Aorta (tissue), 1 donor: ENCODE data around the genes ESRRB and LRRC74A.

DNA sequence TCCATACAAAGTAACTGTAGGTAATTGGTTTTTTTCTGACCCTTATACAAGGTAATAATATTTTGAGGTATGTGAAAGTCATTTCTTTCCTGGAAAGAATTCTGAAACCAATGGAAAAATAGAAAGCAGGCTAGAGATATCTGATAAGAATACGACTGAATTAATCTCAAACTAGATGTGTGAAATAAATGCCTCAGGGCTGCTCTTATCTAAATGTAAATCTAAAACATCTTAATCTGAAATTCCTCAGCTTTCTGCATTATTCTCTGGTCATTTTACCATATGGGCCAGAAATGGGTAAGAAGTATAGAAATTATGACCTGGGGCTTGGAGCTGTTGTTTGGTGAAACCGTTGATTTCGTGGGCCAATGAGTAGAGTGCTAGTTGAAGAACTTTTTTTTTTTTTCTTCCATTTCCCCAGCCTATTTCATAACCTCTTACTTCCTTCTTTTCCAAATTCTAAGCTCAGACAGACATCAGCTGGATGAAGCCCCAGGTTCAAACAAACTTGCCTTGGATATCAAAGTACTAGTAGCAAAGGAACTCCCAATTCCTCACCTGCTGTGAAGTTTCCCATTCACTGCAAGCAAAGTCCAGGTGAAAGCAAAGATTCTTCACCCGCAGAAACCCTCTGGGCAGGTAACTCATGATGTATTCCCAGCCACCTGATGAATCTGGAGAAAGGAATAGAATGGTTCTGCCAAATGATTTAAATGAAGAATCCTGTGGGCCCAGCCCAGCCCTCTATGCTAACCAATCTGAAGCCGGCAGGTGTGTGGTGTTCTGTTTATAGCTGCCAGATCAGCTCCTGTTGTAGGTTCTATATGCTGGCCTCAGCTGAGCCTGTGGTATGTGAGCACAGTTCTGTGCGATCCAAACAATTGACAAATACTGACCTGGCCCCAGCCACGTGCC lies 9.7 kb upstream of the FOS start:
- PRO-cap: no peak

GRCh38 chr14:75279235-75279761 lies 670 bp downstream of the FOS start:
- PRO-cap: bidirectional peak, plus-strand start at chr14:75279442, minus-strand start at chr14:75279381; bidirectional peak, plus-strand start at chr14:75279649, minus-strand start at chr14:75279545

GRCh38 chr14:75292350-75292687 lies 13.7 kb downstream of the FOS start:
- PRO-cap: no peak

DNA sequence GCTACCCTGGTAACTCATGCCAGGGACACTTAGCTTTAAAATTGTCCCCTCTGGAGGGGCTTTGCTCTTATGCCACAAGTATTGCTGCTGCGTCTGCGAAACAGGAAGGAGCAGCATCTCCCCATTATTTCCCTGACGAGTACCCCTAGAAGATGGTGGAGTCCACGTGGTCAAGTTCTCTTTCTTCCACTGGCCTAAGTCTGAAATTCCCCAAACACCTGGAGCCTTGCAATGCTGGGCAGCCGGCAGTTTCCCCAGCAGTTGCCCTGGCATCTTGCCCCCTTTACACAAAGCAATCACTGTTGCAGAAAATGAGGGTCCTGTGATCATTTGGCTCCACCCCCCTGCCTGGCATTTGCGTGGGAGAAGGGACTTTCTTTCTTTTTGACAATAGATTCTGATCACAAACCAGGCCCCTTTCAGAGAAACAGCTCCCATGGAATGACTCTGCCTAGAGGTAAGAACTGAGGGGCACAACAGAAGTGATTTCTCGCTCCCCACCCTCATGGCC lies 56.9 kb downstream of the FOS start:
- PRO-cap: no peak

DNA sequence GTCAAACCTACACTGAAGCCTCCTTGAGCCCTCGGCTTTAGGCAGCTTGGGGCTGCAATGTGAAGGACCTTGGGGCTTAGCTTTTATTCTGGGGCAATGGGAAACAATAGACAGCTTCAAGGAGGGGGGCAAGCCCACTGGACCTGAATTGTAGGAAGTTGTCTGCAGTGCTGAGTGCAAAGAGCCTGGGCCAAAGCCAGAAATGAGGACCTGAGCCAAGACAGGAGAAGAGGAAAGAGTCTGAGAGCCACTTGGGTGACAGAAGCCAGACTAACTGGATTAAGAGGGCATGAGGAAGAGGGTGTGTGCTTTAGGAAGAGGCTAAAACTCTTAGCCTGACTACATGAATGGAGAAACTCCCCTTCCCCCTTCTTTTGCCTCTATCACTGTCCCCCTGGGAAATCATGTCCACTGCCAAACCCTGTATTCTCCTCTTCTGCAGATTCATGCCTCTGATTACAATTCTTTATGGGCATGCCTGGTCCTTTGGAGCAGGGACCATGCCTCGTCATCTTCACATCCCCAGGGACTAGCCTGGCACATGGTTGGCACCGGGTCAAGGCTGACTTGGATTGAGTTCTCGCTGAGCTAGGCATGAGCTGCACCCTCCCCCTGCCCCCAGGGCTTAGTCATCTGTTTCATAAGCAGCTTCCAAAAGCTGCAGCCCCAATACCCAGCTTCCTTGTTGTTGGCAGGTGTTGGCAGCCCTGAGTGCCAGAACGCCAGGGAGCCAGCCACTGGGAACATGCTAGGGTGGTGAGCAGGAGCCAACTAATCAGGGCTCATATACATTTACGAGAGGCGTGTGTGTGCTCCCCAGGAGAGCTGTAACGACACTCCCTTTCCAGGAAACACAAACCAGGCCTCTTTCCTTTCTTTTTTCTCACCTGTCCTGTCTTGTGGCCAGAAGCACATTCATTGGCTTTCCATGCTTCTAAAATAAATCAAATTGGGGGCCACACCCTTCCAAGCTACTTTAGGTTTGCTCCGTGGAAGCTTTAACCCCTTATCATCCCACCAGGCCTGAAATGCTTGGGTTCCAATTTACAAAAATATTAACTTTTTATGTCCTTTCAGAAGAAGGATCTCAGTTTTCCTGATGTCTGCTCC lies 27.7 kb upstream of the JDP2 start:
- PRO-cap: unidirectional peak, plus-strand start at position 717 of the sequence

- PRO-cap: no peak
Observed at GRCh38 chr14:75401320-75401892, 26.4 kb upstream of the JDP2 start.

GRCh38 chr14:75429734-75429938 lies 1.8 kb downstream of the JDP2 start:
- PRO-cap: no peak

DNA sequence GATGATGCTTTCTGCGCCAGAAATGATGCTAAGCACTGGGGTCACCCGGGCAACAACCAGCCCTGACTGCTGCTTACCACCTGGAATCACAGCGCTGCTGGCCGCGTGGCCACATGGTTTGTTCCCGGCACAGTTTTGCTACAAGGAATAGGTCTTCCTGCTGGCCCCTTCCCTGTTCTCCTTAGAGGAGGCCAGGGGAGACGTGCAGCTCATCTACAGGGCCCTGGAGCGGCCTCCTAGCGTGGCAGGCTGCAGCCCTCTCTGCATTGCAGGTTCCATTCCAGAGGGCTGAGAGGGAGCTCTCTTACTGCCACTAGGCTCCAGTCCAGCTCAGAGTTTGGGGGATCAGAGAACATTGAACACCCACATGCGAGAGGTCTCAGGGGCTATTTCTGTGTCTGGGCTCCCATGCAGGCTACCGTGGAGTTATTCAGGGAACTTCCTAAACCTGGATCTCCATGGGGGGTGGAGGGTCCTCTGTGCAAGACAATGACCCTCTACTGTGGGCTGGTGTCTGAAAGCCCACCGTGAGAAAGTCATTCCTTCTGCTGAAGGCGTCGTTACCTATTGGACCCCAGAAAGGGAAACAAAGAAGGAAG lies 7.2 kb downstream of the JDP2 start:
- PRO-cap: no peak

DNA sequence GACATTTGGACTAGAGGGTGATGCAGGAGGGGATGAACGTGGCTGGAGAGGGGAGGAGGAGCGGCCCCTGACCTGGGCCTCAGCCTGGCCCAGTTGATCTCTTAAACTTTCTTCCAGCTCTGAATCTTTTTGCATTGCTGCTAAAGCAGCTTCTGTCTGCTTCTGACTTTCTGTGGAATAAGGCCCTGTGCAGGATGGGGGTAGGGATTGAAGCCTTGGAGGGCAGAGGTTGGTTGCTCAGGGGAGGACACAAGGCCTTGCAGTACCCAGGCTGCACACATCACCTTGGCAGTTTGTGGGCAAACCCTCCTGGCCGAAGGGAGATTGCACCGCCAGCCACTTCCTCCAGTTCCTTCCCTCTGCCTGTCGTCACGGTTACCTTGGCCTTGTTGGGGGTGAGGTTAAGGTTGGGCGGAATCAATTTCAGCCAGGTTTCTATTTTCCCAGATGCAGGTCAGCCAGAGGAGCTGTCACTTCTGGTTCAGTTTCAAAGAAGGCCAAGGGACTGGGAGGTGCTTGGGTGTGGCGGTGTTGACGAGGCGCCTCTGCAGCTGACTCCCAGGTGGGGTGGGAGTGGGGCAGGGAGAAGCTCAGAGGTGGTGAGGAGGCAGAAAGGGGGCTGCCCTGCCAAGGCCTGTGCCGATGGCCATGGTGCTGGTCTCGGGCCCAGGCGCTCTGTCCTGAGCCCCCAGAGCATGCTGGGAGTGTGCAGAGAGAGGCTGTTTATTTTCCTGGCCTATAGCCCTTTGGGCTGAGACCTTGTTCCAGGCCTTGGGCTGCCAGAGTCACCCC lies 31.3 kb downstream of the JDP2 start:
- PRO-cap: no peak

DNA sequence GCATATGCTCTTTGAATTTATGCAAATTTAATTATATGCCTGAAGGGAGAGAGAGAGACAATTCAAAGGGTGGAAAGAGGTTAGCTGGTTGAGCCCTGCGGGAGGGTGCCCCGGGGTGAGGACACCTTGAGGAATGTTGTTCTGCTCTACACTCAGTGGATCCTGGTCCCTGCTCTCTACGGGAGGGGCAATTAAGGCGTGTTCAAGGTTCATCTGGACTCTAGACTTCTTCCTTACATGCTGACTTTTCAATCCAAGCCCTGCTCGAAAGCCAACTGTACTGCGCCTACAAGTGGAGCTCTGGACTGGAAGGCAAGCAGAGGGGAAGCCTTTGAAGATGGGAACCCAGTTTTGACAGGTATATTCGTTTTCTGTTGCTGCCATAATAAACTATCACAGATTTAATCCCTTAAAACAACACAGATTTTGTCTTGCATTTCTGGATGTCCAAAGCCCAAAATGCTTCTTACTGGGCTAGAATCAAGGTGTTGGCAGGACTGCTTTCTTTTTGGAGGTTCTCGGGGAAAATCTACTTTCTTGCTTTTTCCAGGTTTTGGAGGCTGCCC lies 46.4 kb downstream of the JDP2 start:
- PRO-cap: no peak

DNA sequence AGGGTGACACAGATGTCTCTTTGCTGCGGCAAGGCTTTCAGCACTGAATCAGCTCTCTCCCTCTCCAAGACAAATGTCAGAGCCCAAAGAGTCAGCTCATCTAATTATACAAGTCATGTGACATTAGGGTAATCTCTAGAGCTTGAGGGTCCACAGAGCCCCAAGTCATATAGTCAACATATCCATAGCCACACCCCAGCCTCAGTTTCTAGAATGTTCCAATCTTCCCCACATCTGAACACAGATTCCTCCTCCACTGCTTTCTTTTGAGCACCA lies 5.2 kb downstream of the BATF start:
- PRO-cap: no peak

- PRO-cap: no peak
Observed at GRCh38 chr14:75543242-75543728, 21.0 kb downstream of the BATF start.

GRCh38 chr14:75934760-75935599 lies 46.8 kb downstream of the TGFB3 start:
- PRO-cap: no peak

DNA sequence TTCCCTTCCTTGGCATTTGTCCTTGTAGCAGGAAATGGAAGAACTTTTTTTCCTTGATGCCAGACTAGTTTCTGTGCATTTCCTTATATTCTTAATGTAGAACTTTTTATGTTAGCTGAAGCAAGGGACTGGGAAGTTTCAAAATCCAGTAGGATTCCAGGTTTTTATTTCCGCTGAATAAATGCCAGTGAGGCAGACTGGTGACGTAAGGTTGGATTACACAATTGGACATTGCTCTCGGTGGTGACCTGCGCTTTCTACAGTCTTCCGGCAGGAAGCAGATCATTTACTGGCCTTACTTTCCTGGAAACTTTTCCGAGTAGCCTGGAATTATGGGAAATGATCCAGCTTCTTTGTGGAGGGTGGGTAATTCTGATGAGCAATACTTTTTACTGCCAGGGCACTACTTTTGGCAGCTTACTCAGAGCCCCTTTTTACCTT lies 3.6 kb downstream of the IFT43 start:
- PRO-cap: no peak

DNA sequence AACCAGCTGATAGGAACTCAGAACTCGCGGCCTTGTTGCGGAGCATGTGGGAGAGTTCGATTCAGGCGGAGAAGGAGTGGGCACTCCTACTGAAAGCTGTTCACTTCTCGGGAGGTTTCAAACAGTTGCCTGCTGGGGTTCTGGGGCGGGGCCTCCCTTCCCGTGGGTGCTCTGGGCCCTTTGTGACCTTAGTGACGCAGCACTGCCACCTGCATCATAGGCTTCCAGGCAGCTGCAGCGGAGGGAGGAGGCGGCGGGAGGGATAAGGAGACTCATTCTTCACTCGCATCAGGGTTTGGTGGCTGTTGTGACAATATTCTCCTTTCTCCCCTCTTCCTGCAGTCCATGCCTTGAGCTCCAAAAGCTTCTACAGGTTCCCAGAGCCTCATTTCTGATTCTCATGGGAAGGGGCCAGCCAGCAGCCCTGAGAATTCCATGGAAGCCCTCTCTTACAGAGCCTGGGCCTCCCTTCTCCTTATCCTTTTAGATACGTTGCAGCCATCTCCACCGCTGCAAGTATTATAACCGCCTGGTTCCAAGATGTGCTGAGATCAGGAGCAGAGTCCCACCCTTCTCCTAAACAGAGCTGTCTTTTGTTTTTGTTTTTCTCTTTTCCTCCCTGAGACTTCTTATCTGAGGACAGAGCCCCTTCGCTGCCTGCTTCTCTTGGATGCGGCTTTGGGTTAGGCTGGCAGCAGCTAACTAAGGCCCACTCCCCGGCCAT lies 67.8 kb upstream of the GPATCH2L start:
- PRO-cap: no peak

DNA sequence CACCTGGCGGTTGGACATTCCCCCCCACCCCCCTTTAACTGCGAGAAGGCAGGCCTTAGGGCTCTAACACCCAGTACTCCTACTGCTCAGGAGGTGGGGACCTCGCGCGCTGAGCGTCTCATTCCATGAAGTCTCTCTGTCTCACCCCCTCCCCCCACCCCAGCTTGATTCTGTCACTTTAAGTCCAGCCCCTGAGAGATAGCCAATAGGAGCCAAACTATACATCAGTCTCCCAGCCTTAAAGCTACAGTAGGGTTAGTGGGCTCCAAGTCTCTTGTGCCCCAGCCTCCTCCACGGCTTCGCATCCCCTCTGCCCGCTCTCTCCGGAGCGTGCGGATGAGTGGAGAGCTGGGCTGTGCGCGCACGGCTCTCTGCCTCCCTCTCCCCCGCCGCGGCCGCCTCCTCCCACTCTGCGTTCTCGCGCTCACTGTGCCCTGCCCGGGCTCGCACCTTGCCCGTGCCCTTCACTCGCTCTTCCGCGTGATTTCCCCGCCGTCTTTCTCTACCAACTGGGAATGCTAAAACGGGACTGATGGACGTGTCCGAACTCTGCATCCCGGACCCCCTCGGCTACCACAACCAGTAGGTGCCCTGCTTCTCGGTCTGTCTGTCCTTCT lies at the start of gene ESRRB:
Gene ESRRB, plus strand, starts transcription at position 268 of the 617 bp plus-strand sequence.
- PRO-cap: no peak

DNA sequence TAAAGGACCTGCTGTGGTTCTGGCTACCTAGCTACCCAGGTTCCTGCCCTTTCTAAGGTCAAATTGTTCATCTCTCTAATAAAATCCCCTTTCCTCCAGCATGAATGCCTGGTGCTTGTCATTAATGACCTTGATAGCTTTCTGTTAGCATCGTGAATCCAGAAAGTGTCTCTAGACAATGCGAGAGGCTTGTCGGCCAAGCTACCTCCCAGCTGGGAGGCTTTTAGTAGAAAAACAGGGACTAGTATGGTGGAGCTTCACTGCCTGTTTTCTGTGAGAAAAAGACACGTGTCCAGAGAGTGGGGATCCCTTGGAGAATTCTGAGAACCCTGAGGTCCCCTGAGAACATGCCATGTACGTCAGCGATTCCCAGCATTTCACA lies 139.6 kb downstream of the ESRRB start:
- PRO-cap: no peak

- PRO-cap: no peak
Observed at GRCh38 chr14:76715056-76715983, 45.9 kb upstream of the VASH1 start.

DNA sequence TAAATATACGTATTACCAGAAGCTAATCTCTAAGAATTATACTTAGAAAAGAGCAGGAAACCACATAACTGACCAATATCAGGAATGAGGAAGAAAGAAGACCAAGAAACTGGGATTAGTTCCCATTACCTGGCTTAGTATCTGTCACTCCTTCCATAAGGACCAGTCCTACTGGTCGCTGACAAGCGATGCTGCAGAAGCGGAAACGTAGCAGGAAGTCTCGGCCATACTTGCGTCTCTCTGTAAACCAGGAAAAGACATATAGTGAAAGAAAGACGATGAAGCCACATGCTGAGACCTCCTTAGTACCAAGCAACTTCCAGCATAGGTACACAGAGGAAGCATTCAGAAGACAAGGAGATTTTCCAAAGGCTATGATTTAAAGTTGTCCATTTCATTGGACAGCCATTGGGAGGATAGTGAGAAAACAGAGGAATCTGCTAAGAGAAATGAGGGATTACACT lies 9.4 kb downstream of the ANGEL1 start:
- PRO-cap: no peak

- PRO-cap: no peak
Observed at GRCh38 chr14:76825960-76826767, at the start of gene LRRC74A. Gene LRRC74A (plus strand): TSS chr14:76826408.